Metastatic Pancreatic Carcinoma in the Ovary (tissue), 1 donor: ENCODE measurements around a stretch of chr7.

- PRO-cap: no peak
Measured at GRCh38 chr7:582964-583423, 63.3 kb upstream of the PDGFA start.

GRCh38 chr7:585351-585749 lies 65.7 kb upstream of the PDGFA start:
- PRO-cap: no peak

DNA sequence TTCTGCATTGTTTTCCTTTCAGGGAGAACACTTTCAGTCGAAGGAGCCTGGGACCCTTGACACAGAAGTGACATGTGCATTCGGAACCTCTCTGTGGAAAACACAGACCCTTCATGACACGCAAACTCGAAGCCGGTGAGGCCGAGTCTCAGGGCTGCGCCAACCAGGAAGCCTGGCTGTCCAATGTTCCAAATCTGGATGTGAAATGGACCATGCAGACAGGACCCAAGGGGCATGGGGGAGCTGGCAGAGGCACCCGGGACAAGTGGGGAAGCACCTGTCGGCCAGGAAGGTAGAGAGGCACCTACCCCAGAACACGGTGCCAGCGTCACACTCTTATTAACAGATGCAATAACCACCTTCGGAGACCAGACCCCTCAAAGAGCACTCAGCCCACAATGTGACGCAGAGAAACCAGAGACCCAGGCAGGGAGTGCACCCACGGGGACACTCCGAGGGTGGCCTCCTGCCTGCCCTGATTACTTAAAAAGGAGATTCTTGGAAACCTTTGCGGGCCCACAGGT lies 88.3 kb upstream of the PDGFA start:
- PRO-cap: no peak

DNA sequence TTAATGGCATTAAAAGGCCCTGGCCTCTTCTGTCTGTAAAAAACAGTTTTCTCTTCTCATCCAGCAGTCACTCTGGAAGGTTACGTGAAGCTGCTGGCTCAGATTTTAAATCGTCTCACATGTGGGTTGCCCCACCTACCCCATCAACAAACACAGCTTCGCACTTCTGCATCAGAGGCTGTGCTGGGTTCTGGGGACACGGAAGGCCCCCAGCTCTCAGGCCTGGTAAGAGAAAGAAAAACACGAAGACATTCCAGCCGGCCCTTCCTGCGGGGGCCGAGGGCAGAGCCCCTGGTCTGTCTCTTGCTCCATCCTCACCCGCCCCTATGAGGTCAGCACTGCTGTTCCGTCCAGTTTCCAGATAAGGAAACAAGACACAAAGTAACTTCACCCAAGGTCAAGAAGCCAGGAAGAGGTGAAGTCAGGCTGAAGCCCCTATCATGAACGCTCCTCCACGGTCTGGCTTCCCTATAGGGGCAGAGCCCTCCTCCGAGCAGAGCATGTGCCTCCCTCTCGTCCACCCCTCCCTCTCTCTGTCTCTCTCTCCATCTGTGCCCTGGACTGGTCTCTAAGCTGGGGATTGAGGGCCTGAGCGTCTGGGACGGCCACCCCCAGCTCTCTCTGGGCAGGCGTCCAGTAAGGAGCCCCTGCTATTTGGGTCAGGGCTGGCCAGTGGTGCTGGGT lies 91.2 kb upstream of the PDGFA start:
- PRO-cap: no peak

- PRO-cap: no peak
Measured at GRCh38 chr7:621780-622254, 102.2 kb upstream of the PDGFA start.

DNA sequence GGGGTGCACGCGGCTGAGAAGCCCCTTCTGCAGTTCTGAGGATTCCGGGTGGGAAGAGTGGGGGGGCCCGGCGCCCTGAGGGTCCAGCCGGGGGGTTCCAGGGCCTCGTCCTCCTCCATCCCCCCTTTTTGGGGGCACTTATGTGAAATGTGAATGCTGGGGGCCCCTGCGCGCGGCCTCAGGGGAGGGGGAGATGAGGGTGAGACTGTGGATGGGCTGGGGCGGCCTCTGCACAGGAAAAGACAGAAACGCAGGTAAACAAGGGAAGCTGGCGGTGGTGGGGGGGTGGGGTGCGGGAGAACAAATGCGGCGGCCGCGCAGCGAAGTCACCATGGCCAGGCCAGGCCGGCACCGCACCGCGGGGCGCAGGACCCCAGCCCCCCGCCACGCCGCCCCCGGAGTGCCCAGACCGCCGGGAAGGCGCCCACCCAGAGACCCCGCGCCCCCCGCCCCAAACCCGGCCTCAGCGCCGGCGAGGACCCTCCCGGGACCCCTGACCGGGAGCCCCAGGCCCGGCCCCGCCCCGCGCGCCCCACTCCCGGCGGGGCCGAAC lies 14.6 kb upstream of the DNAAF5 start:
- PRO-cap: no peak

- PRO-cap: no peak
Measured at GRCh38 chr7:731049-731594, 4.0 kb upstream of the PRKAR1B start.

DNA sequence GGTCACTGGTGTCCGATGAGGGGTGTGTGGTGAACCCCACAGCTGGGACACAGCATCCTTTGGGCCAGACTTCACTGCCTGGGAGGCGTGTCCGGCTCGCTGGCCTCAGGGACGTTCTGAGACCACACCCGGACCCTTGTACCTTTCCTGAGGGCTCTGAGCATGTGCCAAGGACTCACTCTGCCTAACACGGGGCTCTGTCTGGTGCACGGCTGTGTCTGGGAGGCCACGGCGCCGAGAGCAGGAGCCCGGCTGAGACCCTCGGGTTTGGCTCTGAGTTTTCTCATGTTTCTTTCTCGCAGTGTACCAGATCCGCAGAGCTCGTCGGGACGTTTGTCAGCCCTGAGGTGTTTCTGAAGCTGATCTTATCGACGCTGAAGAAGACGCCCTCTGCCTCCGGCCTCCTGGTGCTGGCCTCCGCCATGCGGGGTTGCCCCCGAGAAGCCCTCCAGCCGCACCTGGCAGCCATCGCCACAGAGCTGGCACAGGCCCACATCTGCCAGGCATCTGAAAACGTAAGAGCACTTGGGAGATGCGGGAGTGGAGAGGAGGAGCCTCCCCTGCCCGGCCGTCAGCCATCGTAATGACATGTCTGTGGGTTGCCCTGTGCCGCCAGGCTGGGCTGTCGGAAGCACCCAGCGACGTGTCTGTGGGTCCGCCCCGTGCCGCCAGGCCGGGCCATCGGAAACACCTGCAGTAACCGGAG lies 29.6 kb upstream of the PRKAR1B start:
- PRO-cap: no peak

DNA sequence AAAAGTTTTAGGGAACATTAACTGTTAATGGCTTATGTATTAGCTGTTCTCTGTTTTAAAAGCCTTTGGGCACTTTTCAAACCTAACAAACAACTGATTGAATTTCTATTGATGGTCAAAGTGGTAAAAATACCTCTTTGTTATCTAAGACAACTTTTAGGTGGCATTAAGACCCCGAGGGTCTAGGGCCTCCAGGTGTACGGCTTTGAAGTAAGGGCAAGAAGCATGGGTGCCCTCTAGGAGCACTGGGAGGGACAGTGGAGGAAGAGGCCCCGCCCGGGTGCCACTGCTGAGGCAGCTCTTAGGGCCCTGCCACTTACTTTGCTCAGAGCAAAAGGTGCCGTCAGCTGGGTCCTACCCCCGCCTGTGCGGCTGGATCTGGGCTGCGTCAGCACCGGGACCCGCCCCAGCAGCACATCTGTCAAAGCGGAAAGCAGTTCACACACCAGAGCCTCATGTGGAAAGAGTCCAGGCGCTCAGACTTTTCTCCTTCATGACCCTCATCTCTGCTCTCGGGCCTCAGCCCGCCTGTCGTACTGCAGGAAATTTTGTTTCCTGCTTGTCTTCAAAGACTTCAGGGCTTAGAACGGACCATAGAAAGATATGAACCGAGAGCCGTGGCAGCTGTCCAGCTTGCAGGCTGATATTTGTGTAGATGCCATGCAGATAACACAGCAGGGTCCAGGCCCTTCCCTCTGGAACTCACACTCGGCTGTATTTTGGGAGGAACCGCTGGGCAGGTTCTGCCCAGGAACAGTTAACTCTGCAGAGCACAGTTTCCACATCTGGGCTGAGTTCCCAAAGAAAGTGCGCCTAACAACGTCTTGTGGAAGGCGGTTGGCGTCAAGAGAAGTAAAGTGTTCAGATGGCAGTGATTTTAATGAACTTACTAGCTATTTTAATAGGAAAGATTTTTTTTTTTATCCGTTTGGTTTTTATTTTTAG lies 44.2 kb upstream of the PRKAR1B start:
- PRO-cap: no peak

- PRO-cap: bidirectional peak, plus-strand start at chr7:802106, minus-strand start at chr7:801992
Measured at GRCh38 chr7:801852-802993, 30.1 kb upstream of the SUN1 start.

GRCh38 chr7:816562-817194 lies 15.6 kb upstream of the SUN1 start:
- PRO-cap: bidirectional peak, plus-strand start at chr7:816654, minus-strand start at chr7:816383

DNA sequence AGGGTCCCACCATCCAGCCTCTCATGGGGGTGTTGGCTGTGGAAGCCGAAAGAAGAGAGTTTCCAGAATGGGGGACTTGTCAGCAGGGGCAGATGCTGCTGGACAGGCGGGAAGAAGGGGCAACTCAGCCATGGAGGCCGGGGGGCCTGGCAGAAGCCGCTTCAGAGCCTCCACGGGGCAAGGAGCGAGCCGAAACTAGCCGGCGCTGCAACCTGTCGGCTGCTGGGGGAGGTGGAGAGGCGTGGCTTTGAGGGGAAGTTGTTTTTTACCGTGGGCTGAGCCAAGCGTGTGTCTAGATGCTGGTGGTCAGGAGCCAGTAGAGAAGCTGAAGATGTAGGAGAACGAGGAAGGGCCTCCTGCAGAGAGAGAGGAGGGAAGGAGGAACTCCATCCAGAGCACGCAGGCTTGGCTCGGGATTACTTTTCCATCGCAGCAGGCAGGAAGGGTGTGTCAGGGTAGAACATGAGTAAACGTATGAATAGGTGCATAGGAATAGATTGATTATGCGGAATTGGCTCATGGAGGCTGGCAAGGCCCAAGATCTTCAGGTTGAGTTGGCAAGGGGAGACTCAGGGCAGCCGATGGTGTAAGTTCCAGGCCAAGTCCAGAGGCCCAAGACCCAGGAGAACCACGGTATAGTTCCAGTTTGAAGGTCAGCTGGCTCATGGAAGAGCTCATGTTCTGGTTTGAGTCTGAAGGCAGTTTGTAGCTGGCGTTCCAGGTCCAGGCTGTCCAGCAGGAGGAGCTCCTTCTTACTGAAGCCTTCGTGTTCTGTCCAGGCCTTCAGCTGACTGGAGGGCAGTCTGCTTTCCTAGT lies 3.8 kb downstream of the SUN1 start:
- PRO-cap: no peak

DNA sequence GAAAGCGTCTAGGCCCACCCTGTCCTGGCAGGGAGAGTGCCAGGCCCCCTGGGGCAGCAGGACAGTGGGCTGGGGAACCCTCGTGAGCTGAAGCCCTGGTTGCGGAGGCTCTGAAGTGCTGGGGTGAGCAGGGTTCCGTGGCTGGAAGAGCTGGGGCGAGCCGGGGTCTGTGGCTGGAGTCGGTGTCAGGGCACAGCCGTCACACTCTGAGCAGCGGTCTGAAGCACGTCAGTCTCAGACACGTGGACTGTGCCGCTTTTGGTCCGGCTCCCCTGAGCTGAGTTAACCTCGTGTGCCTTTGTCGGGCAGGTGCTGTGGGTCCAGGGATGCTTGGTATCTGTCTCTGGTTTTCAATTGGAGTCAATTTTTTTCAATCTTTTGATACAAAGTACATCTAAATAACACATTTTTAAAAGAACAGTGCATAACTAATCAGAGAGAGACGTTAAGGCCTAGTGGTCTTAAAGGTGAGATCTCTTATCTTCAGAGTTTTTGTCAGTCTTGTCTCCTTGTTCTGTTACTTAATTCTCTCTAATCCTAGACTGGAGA lies 4.9 kb downstream of the SUN1 start:
- PRO-cap: no peak

DNA sequence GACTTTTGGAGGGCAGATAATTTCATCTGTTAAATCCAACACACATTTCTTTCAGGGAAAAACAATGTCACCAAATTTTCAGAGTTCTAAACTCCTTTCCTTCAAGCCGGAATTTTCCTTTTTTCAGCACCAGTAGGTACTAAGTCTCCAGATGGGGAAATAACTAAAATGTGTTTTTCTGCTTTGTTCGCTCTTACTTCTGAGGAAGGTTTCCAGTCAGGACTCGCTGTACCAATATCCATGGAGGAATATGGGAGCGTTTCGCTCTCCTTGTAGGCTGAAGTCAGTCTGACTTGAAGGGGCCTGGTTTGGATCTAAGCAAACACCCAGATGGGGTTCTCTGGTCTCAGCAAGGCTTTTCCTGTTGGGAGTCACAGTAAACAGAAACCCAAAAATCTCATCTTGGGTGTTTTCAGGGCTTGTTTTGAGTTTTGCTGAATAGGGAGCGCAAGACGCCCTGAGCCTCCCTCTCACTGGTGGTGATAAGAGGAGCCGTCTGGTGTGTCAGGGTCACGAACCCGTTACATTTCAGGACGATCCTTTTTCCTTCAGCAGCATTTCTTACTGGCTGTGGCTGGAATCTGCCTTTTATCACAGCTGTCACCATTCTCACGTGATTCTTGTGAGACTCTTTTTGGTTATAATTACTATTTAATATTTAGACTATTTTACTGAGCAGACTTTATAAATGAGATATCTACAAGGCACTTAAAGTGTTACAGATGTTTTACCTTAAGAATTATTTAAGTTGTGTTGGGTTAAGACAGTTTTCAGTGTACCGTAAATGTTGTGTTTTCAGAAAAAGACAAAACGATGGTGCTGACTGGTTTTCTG lies 2.4 kb upstream of the GET4 start:
- PRO-cap: no peak

DNA sequence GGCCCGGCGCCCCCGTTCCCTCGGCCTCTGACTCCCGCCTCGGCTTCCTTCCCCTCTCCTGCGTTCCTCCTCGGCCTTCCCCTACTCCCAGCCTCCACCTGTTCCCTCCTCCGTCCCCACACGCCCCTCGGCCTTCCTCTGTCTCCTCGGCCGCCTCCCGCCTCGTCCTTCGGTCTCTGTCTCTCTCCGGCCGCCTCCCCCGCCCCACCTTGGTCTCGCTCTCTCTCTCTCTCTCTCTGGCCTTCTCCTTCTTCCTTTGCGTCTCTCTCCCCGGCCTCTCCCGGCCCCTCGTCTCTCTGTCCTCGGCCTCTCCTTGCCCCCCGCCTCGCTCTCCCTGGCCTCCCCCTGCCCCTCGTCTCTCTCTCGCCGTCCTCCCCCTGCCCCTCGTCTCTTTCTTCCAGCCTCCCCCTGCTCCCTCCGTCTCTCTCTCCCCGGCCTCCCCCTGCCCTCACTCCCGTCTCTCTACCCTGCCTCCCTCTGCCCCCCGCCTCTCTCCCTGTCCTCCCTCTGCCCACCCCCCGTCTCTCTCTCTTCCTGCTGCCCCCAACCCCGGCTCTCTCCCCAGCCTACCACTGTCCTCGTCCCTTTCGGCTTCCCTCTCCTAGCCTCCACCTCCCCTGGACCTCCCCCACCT lies 748 bp downstream of the GET4 start:
- PRO-cap: no peak

GRCh38 chr7:892520-893613 lies 16.5 kb downstream of the GET4 start:
- PRO-cap: no peak

DNA sequence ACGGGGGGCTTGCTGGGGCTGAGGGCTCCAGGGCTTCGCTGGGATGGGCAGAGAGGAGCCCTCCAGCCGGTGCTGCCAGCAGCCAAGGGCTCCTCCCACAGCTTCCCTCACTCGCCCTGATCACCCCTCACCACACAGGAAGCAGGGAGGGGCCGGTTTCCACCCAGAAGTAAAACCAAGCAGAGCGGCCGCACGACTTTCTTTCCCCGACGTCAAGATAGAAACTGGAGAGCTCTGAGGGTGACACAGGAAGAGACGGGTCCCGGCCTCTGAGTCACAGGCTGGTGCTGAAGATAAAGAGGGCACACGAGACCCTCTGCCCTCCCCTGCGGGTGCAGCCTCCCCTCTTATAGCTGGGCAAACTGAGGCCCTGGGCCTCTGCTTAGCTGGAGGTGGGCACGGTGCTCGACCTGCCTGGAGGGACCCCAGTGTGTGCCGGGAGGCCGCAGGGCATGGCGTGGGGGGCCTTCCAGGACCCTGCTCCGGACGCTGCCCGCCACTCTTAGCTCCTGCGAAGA lies 31.2 kb downstream of the ADAP1 start:
- PRO-cap: no peak

GRCh38 chr7:926845-927771 lies 27.4 kb downstream of the ADAP1 start:
- PRO-cap: no peak

DNA sequence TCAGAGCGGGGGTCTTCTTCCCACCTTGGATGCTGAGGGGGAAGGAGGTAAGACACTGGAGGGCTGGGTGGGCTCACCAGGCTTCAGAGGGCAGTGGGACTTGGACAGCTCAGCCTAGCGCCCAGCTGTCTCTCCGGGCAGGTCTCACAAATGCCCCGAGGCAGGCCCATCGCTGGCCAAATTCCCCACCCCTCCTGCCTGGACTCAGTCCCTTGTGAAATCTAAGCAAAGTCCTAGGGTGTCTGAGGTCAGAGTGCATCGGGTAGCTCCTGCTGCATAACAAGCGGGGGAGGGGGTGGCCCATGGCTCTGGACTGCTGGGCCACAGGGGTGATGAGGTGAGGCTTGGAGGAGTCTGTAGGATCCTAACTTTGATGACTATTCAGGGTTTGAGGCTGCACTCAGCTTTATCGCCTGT lies 9.7 kb downstream of the CYP2W1 start:
- PRO-cap: no peak

- PRO-cap: no peak
Measured at GRCh38 chr7:1051171-1051830, 7.0 kb downstream of the GPR146 start.